Uterus (tissue), 7 donors: ENCODE measurements around a stretch of chr3.

GRCh38 chr3:114874319-114874810 lies 272.7 kb downstream of the ZBTB20 start:
- PRO-cap, 4 experiments, result no peak in any of the 4 experiments
- RAMPAGE, long total RNA, 2 experiments, result no peak in any of the 2 experiments
- RRBS, result no CpG with 5 or more reads among the region's 3 CpGs

- PRO-cap, 4 experiments, result no peak in any of the 4 experiments
- RAMPAGE, long total RNA, 2 experiments, result no peak in any of the 2 experiments
- RRBS, result no CpG with 5 or more reads among the region's 11 CpGs
These were observed 37.1 kb downstream of the ZBTB20 start for GRCh38 chr3:115109950-115110522.

- PRO-cap, 4 experiments, result no peak in any of the 4 experiments
- RAMPAGE, long total RNA, 2 experiments, result no peak in any of the 2 experiments
- RRBS, result no CpG with 5 or more reads among the region's 2 CpGs
These were observed 1.6 kb downstream of the ZBTB20 start for GRCh38 chr3:115145483-115145887.

GRCh38 chr3:115658702-115659505 lies 35.6 kb downstream of the GAP43 start:
- PRO-cap, 4 experiments, result peak in 4 of 4 experiments; most common plus-strand start chr3:115659105 (in 4); most common minus-strand start chr3:115658946 (in 4)
- RAMPAGE, long total RNA, 2 experiments, result no peak in any of the 2 experiments
- RRBS, result 2% methylated on average over 7 of the region's 28 CpGs

DNA sequence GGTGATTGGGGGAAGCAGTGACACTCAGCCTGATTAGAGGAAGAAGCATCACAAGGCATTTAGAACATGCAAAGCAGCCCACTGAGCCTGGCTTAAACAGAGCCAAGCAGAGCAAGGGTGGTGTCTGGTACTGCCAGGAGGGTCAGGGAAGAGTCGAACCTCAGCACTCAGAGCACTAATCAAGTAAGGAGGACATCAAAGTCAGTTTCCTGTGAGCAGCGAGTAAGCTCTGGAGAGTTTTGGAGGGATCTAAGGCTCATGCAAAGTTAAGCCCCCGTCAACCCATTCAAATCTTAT lies 982.2 kb upstream of the LSAMP start:
- PRO-cap, 4 experiments, result peak in 2 of 4 experiments; most common minus-strand start position 153 of the sequence (in 2)
- RAMPAGE, long total RNA, 2 experiments, result no peak in any of the 2 experiments
- RRBS, result no CpG with 5 or more reads among the region's 3 CpGs

GRCh38 chr3:117738487-117738908 lies 1293.2 kb upstream of the LSAMP start:
- PRO-cap, 4 experiments, result peak in 1 of 4 experiments; most common plus-strand start chr3:117738731 (in 1)
- RAMPAGE, long total RNA, 2 experiments, result no peak in any of the 2 experiments
- RRBS, result no CpG with 5 or more reads among the region's 2 CpGs

- PRO-cap, 4 experiments, result no peak in any of the 4 experiments
- RAMPAGE, long total RNA, 2 experiments, result no peak in any of the 2 experiments
- RRBS, result 0% methylated on average over 1 of the region's 22 CpGs
These were observed 1037.6 kb downstream of the IGSF11 start for GRCh38 chr3:117997146-117997419.

DNA sequence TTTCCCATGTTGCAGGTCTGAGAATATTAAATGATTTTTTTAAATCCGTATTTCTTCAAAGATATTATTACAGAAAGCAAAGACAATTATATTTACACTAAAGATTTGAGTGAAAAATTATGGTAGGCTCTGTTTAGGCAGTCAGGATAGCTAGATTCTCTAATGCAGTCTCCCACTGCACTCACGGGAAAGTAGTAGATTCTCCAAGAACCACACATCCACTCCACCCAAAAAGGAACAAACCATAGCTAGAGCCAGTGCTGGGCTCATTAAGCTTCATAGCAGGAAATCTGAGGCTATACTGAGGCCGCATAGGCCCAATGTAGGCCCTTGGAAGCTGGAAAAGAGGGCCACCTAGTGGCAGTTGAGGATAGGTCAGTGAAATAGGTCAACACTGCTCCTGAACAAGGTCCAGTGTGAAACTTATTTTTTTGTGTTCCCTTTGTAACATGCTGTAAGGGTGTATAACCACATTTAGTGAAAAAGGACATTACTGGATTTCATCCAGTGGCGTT lies 688 bp upstream of the B4GALT4 start:
- PRO-cap, 4 experiments, result no peak in any of the 4 experiments
- RAMPAGE, long total RNA, 2 experiments, result no peak in any of the 2 experiments
- RRBS, result no CpG with 5 or more reads among the region's 4 CpGs

DNA sequence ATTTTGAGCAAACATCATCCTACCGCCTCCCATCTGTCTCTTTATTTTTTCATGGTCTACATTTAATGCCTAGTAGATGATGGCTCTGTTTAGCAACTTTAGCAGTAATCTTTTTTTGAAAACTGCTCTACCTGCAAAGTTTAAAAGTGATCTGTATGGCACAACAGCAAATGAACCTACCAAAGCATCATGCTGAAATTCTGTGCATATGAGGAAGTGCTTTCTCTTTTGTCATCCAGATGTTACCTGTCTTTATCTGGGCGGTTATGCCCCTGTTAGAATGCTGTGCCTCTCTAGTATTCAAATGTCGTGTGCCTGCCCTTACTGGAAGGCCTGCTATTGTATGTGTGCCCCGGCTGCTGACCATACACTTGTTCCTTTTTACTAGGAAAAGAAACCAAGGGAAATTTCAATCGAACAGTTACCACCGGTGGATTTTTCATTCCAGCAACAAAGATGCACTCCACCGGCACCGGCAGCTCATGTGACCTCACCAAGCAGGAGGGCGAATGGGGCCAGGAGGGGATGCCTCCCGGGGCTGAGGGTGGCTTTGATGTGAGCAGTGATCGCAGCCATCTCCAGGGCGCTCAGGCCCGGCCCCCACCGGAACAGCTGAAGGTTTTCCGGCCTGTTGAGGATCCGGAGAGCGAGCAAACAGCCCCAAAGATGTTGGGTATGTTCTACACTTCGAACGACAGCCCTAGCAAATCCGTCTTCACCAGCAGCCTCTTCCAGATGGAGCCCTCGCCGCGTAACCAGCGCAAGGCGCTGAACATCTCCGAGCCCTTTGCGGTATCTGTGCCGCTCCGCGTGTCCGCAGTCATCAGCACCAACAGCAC lies 61.8 kb downstream of the TMEM39A start:
- PRO-cap, 4 experiments, result no peak in any of the 4 experiments
- RAMPAGE, long total RNA, 2 experiments, result no peak in any of the 2 experiments
- RRBS, result 54% methylated on average over 8 of the region's 31 CpGs

- PRO-cap, 4 experiments, result no peak in any of the 4 experiments
- RAMPAGE, long total RNA, 2 experiments, result start-site peak on the plus strand in 1 of 2 experiments, at chr3:119418085-119418329 at its widest, 16 reads per replicate
- RRBS, result no CpG with 5 or more reads among the region's 5 CpGs
These were observed 45.6 kb downstream of the TMEM39A start for GRCh38 chr3:119417690-119418389.

- PRO-cap, 4 experiments, result no peak in any of the 4 experiments
- RAMPAGE, long total RNA, 2 experiments, result no peak in any of the 2 experiments
- RRBS, result no CpG with 5 or more reads among the region's 4 CpGs
These were observed 2.3 kb downstream of the TIMMDC1 start for GRCh38 chr3:119500509-119501116.

DNA sequence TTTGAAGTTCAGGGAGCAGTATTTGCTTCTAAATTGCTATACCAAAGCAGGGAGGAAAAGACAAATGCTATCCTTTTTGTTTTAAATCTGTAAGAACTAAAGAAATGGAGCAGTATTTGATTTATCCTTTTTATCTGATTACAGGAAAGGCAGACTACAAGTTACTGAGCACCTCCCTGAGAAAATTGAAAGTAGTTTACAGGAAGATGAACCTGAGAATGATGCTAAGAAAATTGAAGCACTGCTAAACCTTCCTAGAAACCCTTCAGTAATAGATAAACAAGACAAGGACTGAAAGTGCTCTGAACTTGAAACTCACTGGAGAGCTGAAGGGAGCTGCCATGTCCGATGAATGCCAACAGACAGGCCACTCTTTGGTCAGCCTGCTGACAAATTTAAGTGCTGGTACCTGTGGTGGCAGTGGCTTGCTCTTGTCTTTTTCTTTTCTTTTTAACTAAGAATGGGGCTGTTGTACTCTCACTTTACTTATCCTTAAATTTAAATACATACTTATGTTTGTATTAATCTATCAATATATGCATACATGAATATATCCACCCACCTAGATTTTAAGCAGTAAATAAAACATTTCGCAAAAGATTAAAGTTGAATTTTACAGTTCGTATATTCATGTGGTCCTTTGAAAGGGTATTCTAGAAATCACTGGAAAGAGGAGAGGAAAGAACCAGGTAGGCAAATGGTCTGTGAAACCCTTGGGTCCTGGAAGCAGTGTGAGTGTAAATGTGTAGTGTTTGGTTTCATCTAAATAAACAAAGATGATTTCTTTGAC lies 25.3 kb downstream of the TIMMDC1 start:
- PRO-cap, 4 experiments, result no peak in any of the 4 experiments
- RAMPAGE, long total RNA, 2 experiments, result no peak in any of the 2 experiments
- RRBS, result no CpG with 5 or more reads among the region's 3 CpGs

GRCh38 chr3:119555037-119555825 lies 4.2 kb downstream of the CD80 start:
- PRO-cap, 4 experiments, result no peak in any of the 4 experiments
- RAMPAGE, long total RNA, 2 experiments, result no peak in any of the 2 experiments
- RRBS, result no CpG with 5 or more reads among the region's 8 CpGs

- PRO-cap, 4 experiments, result peak in 4 of 4 experiments; most common plus-strand start chr3:119580248 (in 1); most common minus-strand start chr3:119580303 (in 3)
- RAMPAGE, long total RNA, 2 experiments, result no peak in any of the 2 experiments
- RRBS, result no CpG with 5 or more reads among the region's 10 CpGs
These were observed 788 bp downstream of the ADPRH start for GRCh38 chr3:119580112-119580447.

DNA sequence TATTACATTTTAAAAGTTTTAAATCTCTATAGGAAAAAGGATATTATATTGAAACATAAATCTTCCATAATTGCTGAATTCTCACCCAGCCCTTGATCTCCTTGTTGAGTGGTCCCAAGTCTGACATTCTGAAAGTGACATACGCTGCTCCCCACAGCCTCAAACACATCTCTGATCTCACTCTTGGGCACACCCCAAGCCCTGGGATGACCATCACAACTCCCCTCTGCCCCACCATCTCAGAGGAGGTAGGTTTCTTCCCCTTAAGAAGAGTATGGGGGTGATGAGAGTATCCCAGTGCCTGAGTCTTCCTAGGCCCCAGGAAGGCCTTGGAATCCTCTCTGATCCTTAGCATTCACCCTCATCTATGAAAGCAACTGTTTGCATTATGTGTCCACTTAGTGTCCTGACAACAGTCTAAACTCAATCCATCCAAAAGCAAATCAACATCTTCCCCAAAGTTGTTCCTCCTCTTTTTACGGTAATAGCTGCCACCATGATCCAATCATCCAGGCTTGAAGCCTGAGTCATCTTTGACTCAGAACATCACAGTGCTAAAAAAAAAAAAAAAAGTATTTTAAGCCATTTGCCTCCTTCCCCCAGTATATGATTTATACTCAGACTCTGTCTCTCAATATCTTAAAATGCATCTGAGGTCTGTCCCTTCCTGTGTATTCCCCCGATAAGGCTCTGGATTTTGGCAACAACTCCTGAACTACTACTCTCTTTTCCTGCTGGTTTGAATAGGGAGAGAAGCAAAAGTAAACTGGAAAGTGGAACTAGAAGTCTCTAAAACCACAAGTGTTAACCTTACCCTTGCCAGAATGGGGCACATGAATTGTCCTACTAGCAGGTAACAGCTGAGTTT lies 22.6 kb downstream of the POPDC2 start:
- PRO-cap, 4 experiments, result peak in 1 of 4 experiments; most common plus-strand start position 642 of the sequence (in 1); most common minus-strand start position 419 of the sequence (in 1)
- RAMPAGE, long total RNA, 2 experiments, result no peak in any of the 2 experiments
- RRBS, result no CpG with 5 or more reads among the region's 3 CpGs

GRCh38 chr3:119646919-119647591 lies 13.3 kb downstream of the POPDC2 start:
- PRO-cap, 4 experiments, result peak in 1 of 4 experiments; most common plus-strand start chr3:119647473 (in 1)
- RAMPAGE, long total RNA, 2 experiments, result no peak in any of the 2 experiments
- RRBS, result no CpG with 5 or more reads among the region's 3 CpGs

GRCh38 chr3:119650234-119651036 lies 10.0 kb downstream of the POPDC2 start:
- PRO-cap, 4 experiments, result no peak in any of the 4 experiments
- RAMPAGE, long total RNA, 2 experiments, result no peak in any of the 2 experiments
- RRBS, result no CpG with 5 or more reads among the region's 3 CpGs

- PRO-cap, 4 experiments, result no peak in any of the 4 experiments
- RAMPAGE, long total RNA, 2 experiments, result no peak in any of the 2 experiments
- RRBS, result no CpG with 5 or more reads among the region's 4 CpGs
These were observed 2.4 kb upstream of the CFAP91 start for GRCh38 chr3:119700407-119700922.

DNA sequence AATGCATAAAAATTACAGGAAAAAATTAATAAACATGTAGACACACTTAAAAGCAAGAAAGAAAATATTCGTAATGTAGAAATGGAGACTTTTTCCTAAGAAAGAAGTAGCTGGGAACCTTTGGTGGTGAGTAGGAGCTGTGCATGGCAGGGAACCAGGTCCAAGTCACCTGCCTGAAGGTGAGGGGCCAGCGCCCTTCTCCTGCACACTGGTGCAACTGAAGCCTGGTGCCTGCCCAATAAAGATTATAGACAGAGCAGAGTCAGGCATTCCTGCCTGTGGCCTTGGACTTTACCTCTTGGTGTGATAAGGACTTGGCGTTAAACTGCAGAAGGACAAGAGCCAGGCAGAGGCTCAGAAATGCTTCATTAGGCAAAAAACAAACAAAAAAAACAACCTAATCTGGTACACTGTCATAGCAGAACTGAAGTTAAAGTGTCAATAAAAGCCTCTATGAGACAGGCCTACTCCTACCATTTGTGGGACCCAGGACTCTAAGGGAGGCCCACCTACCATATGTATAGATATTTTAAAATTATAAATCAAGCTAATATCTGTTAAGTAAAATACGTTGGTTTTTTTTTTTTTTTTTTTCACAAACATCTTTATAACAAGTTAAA lies 14.3 kb downstream of the CFAP91 start:
- PRO-cap, 4 experiments, result no peak in any of the 4 experiments
- RAMPAGE, long total RNA, 2 experiments, result no peak in any of the 2 experiments
- RRBS, result no CpG with 5 or more reads among the region's 4 CpGs

- PRO-cap, 4 experiments, result no peak in any of the 4 experiments
- RAMPAGE, long total RNA, 2 experiments, result no peak in any of the 2 experiments
- RRBS, result 3% methylated on average over 14 of the region's 39 CpGs
These were observed 28.1 kb downstream of the NR1I2 start for GRCh38 chr3:119809958-119810476.